ENCODE data around the genes MINK1, C17orf107 and MED31.

GRCh38 chr17:4638709-4639369 lies 2.6 kb downstream of the ALOX15 start:
- PRO-cap = no peak

DNA sequence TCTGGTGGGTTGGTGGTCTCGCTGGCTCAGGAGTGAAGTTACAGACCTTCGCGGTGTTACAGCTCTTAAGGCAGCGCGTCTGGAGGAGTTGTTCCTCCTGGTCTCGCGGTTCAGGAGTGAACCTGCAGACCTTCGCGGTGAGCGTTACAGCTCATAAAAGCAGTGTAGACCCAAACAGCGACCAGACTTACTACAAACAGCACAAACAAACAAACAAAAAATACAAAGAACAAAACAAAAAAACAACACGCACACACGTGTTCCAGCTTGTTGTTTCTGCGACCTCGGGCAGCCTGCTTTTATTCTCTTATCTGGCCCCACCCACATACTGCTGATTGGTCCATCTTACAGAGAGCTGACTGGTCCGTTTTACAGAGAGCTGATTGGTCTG lies 14.3 kb upstream of the ALOX15 start:
- PRO-cap = no peak

DNA sequence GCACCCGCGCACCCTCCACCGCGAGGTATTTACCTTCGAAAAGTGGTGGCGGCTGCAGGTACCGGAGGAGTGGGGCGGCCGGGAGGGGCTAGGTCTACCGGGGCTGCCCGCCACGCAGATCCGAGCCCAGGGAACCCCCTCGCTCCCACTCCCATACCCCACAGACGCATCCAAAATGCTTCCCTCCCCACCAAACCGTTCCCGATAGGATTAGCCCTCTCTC lies 176 bp upstream of the CXCL16 start:
- PRO-cap = no peak

DNA sequence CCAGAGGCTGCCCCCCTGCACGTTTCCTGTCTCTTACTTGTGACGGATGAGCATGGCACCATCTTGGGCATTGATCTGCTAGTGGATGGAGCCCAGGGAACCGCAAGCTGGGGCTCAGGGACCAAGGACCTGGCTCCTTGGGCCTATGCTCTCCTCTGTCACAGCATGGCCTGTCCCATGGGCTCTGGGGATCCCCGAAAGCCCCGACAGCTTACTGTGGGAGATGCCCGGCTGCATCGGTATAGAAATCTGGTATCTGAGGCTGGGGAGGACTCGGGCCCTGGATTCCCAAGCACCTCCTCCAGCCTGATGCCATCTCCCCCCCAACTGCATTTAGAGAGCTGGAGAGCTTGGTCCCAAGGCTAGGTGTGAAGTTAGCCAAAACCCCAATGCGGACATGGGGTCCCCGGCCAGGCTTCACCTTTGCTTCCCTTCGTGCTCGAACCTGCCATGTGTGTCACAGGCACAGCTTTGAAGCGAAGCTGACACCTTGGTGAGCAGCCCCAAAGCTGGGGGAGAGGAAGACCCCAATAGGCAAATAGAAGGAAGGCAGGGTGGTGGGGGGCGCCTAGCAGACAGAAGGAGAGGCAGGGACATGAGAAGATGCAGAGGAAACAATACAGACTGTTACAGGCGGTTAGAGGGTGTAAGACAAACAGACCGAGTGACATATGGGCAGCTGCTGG lies 2.0 kb upstream of the CXCL16 start:
- PRO-cap = no peak

DNA sequence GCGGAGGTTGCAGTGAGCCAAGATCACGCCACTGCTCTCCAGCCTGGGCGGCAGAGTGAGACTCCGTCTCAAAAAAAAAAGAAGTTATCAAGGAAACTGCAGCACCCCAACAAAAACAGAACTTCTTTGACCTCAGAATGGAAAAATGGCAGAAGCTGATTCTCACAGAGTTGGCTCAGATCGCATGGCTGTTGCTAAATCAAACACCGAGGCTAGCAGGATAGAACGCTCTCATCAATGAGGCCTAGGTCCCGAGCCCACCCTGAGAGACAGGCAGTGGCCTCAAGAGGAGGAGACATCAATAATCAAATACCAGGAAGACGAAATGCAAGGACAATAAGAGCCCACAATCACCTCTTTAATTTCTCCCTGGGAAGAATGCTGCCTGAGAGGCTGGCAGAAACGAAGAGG lies 1.0 kb upstream of the TM4SF5 start:
- PRO-cap = no peak

- PRO-cap = no peak
Observed at GRCh38 chr17:4772269-4772588, 543 bp downstream of the TM4SF5 start.

DNA sequence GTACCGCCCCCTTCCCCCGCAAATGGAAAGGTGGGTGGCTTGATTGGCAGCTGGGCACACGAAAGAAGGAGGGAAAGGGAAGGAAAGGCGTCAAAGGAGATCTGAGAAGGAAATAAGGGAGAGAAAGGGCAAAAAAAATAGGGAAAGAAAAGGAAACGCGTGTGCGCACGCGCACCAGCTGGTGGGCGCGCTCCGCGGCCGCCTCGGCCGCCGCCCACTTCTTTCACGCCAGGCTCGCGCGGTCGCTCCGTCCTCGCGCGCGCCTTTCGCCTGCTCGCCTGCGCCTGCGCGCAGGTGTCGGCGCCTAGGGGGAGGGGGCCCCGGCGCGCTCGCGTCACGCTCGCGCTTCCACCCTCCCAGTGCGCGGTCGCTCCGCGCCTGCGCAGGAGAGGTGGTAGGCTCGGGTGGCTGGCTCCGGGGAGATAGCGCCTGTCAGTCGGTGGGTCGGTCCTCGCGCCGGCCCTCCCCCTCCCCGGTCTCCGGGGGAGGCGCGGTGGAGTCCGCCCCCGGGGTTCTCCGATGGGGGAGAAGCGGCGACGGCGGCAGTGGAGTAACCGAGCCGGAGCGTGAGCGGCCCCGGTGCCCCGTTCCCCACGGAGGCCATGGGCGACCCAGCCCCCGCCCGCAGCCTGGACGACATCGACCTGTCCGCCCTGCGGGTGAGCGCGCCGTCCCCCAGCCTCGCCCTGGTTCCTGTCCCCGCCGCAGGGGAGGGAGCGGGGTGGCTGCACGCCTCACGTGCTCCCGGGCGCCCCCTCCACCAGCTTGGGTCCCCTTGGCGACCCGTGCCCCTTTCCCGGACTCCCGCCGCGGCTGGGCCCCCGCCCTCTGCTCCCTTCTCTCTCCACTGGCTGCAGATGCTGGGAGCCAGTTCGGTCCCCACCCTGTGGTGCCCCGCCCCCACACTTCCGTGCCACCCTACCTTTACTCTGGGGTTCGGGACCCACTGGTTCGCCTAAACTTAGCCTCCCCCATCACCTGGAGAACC lies at the start of gene MINK1:
TSS of gene MINK1 (plus strand) at position 359 of the 988 bp plus-strand sequence.
- PRO-cap = bidirectional peak, plus-strand start at position 425 of the sequence, minus-strand start at position 268 of the sequence; unidirectional peak, minus-strand start at position 849 of the sequence

GRCh38 chr17:4852019-4852758 lies 19.0 kb downstream of the MINK1 start:
- PRO-cap = no peak

- PRO-cap = unidirectional peak, plus-strand start at chr17:4899659
Observed at GRCh38 chr17:4899029-4900143, at the start of gene C17orf107. Gene C17orf107 (plus strand): TSS chr17:4899536.

DNA sequence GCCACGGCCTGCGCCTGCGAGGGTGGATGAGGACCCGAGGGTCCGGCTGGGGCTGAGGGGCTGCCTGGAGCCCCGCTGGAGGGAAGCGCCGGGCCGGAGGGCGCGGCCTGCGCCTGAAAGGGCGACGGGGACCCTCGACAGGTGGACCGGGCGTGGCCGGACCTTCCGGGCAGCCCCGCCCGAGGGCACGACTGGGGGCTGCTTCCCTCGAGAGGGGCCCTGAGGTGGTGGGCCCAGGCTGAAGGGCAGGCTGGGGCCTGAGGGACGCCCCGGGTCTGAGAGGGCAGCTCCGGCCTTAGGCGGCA lies 300 bp downstream of the INCA1 start:
- PRO-cap = no peak

- PRO-cap = no peak
Observed at GRCh38 chr17:5254882-5255515, 20.3 kb upstream of the SCIMP start.

DNA sequence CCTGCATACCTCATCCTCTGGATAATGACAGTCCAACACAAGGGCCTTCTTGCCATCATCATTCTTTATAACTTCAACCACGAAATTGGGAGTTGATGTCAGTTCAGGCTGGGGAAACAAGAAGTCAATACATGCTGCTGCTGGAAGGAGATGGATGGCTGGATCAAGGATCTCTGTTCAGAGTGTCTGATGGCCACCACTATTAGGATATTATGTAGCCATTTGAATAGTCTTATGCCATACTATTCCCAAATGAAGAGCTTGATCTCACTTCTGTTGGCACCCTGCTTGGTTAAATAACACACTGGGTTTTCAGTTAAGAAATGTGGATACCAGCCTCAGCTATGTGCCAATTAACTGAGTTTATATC lies 5.3 kb downstream of the C1QBP start:
- PRO-cap = no peak

DNA sequence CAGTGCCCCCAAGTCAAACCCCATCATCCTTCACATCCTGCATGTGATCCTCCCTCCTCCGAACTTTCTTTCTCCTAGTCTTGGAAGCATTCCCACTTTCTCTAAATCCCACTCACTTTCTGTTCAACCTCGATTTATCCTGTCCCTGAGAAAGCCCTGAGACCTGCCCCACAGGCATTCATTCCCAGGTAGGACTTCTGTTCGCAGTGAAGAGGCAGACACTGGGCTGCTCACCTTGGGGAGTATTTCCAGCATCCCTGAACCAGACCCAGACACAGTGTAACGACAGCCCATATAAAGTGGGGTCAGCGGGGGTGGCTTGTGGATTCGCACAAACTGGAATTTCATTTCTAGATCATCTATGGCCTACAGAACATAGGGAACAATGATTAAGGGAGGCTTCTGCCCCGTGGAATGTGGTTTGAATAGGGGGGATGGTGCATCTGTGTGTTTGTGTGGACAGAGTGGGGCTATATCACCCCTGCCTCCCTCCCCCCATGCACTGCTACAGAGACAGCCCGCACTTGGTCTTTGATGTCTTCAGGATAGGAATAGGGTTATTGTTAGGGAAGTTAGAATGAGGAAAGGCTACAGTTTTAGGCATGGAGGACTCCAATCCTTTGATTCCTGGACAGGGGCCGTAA lies 20.0 kb upstream of the ENSG00000286190 start:
- PRO-cap = no peak

DNA sequence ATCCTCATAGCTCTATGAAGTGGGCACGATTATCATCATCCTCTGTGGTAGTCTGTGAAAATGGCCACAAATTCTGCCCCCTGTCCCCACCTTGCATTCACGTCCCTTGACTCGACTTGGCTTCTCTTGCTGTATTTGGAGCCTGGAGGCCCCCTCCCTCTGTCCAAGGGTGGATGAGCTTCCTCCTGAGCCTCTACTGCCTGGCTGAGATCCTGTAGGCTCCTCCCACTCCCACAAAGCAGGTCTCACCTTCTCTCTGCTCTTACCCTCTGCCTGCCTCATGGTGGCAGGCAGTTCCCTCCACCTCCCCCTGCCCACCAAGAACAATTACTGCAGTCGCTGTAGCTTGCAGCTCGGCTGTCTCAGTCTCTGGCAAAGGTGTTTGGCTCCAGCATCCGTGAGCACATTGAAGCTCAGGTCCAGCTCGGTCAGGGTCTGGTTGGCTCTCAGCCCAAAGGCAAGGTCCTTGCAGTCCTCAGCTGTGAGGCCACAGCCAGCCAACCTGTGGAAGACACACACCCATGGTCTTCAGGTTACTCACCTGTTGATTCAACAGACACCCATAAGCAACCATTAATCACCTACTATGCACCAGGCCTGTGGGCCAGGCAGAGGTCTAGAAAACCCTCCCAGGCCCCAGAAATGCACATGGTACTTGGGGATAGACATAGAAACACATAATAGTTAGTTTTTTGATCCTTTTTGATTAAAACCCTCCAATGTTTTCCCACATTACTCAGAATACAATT lies 40.9 kb upstream of the ENSG00000286190 start:
- PRO-cap = no peak

DNA sequence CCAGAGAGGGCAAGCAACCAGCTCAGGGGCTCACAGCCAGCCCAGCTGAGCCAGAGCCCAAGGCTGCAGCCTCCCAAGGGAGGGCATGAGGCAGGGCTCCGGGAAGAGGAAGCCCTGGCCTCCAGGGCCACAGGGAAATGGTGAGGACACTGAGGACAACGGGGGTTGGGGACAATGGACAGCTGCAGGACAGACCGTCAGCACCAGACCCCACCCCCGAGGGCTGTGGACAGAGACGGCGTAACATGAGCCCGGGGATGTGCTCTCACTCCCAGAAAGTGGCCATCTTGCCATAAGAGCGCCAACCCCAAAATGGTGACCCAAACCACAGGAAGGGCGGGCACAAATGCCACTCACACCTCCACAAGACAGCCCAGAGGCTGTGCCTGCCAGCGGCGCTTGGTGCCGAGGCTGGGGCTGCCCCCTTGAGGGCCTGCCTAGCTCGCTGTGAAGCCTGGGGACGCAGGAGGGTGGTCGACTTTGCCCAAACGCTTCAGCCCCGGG lies 10.3 kb downstream of the PIMREG start:
- PRO-cap = no peak

GRCh38 chr17:6639401-6639953 lies 1.0 kb downstream of the KIAA0753 start:
- PRO-cap = no peak

DNA sequence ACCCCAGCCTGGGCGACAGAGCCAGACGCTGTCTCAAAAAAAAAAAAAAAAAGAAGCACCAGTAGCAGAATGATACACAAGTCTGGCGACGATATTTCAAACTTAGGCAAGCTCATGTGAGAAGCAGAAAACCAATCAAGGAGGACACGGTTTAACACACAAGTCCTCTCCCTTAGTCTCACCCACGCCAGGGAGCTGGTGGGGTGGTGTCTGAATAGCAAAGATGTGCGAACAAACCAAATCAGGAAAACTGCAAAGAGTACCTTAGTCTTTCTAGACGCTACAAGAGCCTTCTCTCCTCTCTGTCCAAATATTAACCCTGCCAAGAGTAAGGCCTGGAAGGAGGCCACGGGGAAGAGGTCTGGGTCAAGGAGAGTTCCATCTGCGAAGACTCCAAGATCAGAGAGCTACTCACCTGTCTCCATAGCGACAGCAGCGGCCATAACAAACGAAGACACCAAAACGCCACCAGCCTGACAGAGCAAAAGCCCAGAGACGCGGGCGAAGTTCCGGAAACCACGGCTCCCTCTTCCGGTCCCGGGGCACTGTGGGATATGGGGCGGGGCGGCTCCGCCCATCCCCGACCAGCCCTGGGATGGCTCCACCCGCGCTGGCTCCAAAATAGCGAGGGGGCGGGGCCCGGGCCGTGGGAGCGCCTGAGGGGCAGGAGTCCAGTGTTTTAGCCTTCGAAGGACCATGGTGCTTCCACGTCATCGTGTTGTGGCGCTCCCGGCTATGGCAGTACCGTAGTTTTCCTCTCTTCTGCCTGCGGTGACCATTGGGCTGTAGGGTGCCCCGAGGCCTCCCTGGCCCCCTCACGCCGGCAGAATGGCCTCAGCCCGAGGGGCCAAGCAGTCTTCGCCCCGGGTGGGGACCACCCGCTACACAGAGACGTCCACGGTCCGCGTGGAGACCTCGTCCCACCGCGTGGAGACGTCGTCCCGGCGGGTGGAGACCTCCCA lies at the start of gene MED31:
TSS of gene MED31 (minus strand) at position 520 of the 962 bp plus-strand sequence.
- PRO-cap = bidirectional peak, plus-strand start at position 674 of the sequence, minus-strand start at position 489 of the sequence

- PRO-cap = no peak
Observed at GRCh38 chr17:6653296-6654198, 2.0 kb downstream of the C17orf100 start.

DNA sequence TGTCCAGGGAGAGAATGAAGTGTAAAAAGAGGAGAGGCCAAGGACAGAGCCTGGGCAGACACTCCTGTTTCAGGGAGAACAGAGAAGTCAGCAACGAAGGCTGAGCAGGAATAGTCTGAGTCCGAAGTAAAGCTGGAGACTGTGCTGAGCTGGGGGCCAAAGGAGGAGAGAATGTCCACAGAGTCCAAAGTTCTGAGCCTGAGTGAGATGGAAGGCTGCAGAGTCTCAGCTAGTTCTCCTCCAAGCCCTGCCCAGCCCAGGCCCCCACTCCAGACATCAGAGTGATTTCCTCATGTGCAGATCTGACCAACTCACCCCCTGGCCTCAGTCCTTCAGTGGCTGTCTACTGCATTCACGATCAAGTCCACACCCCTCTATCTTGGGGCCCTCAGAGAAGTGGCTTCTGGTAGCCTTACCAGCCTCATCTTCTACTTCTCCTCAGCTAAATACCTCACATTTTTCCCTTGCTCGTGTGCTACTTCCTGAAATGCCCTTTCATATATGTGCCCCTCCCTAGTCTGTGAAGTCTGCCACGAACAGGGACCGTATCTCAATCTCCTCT lies 21.6 kb downstream of the SLC13A5 start:
- PRO-cap = no peak

DNA sequence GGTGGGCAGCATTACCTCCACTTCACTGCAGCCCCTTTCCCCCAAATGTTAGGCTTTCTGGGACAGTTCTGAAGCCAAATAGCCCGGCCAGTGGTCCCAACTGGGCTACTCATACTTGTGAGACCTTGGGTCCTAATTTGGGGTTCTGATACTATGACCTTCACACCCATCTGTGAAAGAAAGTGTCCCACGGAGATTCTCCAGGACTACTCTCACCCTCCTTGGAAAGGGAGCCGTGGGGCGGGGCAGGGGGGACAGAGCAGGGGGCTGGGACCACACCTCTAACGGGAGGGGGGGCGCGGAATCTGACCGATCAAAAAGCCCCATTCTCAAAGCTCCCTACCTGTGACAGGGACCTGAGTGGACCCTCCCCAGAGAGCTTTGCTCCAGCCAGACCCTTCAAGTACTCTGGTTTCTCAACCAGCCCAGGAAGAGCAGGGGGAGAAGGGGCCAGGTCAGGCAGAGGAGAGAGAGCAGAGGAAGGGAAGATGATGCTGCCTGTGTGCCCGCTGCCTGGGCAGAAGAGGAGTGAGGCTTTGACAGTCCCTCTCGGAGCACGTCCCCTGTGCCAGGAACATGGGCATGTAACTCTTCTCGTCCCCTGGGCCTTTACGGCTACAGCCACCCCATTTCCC lies 563 bp downstream of the XAF1 start:
- PRO-cap = no peak